ENCODE measurements around a stretch of chr13.

GRCh38 chr13:91154451-91155041 is 243.9 kb upstream of the GPC5 start:
- PRO-cap: bidirectional peak, plus-strand start at chr13:91154841, minus-strand start at chr13:91154768

DNA sequence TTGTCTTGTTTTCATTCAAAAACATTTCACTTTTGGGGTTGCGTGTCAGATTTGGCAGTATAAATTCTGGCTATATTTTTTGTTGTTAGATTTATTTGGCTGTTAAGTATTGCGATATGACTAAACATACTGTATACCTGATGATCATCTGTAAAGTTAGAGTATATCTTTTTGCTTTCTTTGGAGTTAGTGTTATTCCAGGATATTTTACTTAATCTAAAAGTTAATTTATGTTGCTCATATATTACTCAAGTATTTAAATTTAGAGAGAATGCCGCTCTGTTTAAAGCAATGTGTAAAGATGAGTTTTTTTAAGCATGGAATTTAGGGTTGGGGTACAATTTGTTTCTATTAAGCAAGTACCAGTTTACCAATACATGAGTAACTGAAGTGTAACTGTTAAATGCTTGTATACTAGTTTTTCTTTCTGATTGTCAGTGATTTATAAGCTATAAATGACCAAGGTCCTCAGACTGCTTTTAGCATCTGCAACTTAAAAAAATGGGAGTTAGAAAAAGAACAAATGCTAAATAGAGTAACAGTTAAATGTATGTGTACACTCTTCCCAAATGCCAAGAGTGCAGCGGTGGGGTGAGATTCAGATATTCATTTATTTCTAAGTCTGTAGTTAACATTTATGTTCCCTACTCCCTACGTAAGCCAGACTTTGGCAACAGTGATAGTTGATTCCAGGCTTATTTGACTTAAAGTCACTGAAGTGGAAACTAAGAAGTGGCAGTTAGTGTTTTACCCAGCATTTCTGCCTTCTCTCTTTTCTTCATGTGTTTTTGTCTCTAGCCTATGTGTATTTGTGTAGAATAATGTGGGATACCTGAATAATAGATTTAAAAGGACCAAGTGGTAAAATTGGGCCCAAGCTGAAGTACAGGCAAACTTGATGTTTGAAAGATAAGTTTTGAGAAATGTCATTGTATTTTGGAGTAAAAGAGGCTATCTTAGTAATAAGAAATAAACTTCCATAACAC is 46.6 kb upstream of the GPC5 start:
- PRO-cap: no peak

GRCh38 chr13:91372763-91373274 is 25.6 kb upstream of the GPC5 start:
- PRO-cap: no peak

DNA sequence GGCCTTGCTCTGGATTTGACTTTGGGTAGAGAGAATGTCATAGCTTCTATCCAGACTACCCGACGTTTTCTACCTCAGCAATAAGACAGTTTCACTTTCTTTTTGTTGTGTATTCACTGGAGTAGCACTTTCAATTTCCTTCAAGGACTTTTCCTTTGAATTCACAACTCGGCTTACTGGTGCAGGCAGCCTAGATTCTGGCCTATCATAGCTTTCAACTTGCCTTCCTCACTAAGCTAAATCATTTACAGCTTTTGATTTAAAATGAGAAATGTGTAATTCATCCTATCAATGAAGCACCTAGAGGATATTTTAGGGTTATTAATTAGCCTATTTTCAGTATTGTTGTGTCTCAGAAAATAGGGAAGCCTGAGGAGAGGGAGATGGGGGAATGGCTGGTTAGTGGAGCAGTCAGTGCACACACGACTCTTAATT is 420.3 kb upstream of the GPC6 start:
- PRO-cap: no peak

DNA sequence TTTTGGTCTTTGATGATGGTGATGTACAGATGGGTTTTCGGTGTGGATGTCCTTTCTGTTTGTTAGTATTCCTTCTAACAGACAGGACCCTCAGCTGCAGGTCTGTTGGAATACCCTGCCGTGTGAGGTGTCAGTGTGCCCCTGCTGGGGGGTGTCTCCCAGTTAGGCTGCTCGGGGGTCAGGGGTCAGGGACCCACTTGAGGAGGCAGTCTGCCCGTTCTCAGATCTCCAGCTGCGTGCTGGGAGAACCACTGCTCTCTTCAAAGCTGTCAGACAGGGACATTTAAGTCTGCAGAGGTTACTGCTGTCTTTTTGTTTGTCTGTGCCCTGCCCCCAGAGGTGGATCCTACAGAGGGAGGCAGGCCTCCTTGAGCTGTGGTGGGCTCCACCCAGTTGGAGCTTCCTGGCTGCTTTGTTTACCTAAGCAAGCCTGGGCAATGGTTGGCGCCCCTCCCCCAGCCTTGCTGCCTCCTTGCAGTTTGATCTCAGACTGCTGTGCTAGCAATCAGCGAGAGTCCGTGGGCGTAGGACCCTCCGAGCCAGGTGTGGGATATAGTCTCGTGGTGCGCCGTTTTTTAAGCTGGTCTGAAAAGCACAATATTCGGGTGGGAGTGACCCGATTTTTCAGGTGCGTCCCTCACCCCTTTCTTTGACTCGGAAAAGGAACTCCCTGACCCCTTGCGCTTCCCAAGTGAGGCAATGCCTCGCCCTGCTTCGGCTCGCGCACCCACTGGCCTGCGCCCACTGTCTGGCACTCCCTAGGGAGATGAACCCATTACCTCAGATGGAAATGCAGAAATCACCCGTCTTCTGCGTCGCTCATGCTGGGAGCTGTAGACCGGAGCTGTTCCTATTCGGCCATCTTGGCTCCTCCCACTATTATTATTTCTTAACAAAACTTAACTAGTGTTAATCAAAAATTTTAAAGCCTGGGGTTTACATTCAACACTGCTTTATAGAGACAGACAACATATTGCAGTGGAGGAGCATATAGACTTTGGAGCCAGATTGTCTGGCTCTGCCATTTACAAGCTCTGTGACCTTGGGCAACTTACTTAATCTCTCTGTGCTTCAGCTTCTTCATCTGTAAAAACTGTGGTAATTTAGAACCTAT is 269.4 kb downstream of the GPC6 start:
- PRO-cap: no peak

GRCh38 chr13:94343332-94343729 is 136.2 kb downstream of the DCT start:
- PRO-cap: no peak

- PRO-cap: bidirectional peak, plus-strand start at chr13:94548845, minus-strand start at chr13:94548593; bidirectional peak, plus-strand start at chr13:94549467, minus-strand start at chr13:94549391
Observed at GRCh38 chr13:94548806-94549684, 46.9 kb downstream of the TGDS start.

GRCh38 chr13:94594386-94594896 is 1.5 kb downstream of the TGDS start:
- PRO-cap: no peak

DNA sequence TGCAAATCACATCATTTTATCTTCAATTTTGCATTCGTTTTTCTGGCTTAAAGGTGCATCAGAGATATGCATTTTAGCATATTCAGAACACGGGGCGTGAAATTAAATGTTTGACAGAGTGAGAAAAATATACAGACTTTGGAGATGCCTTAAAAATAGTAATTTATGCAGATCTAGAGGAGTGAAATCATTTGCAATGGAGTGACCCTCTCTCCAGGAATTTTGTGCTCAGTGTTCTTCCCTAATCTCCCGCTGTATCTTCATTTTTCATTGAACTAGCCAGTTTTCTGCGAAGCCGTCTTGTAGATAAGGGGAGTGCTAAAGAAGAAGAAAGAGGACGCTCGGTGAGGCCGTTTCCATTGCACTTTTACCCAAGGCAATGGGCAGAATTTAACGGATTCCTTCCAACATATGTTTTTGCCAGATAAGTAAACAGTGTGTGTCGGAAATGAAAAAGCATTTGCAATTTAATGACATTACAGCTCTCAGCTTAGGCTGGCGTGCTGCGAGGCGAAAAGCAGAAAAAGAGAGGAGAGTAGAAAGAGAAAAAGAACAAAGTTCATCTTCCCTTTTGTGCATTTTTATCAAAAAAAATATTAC is 50.1 kb downstream of the SOX21 start:
- PRO-cap: no peak

GRCh38 chr13:94710348-94710855 is 1.9 kb downstream of the SOX21 start:
- PRO-cap: no peak

DNA sequence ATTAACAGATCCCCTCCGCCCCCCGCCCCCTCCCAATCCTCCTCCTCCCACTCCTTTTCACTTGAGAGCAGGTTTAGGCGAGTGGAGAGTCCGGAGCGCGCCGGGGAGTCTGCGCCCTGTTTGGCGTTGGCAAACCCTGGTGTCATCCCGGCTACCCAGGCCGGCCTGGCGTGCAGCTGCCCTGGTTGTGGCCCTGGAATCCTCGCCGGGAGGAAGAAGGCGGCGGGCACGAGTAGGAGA is 1.1 kb upstream of the SOX21 start:
- PRO-cap: no peak

- PRO-cap: no peak
Observed at GRCh38 chr13:95239753-95240269, 61.4 kb downstream of the ABCC4 start.

GRCh38 chr13:95403367-95404700 is 102.6 kb upstream of the ABCC4 start:
- PRO-cap: no peak

GRCh38 chr13:95478507-95479040 is 73.9 kb upstream of the CLDN10 start:
- PRO-cap: unidirectional peak, plus-strand start at chr13:95478778

- PRO-cap: bidirectional peak, plus-strand start at chr13:95676261, minus-strand start at chr13:95676200; bidirectional peak, plus-strand start at chr13:95676608, minus-strand start at chr13:95676583; bidirectional peak, plus-strand start at chr13:95677155, minus-strand start at chr13:95676907
Observed at GRCh38 chr13:95676017-95677079, 591 bp upstream of the DNAJC3 start.

DNA sequence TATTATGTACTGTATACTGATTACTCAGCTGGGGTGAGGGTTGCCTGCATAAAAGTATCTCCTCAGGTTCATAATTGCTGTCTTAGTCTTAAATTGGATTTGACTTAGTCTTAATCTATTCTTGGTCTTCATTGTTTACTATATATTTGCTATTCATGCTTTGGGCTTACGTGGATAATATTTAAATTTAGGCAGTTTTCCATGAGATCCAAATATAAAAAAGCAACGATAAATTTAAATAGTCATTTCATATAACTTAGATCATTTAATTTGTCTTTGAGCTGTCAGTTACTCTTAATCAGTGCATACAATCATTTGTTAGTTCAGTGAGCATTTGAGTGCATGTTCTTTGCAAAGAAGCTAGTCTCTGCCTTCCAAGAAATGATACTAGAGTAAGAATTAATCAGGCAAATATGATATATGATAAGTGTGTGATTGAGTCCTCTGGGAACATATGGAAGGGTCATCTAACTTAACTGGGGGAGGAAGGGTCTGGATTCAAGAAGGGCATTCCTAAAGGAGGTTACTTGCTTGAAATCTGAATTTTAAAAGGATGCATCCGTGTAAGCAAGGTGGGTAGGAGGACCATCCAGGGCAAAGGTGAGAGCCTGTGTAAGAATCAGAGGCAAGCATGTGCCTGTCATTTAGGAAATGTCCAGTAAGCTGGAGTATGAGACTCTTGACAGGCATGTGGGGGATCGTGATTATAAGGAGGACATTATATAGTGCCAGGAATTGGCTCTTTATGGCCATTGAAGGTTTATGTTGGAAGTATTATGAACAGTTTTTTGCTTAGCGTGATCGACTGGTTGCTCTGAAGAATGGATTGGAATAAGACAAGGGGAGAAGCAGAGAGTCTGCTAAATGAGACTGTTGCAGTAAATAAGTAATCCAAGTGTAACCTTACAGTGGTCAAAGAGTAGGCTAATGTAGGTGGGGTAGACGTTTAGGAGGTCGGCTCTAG is 70.2 kb downstream of the DNAJC3 start:
- PRO-cap: no peak

DNA sequence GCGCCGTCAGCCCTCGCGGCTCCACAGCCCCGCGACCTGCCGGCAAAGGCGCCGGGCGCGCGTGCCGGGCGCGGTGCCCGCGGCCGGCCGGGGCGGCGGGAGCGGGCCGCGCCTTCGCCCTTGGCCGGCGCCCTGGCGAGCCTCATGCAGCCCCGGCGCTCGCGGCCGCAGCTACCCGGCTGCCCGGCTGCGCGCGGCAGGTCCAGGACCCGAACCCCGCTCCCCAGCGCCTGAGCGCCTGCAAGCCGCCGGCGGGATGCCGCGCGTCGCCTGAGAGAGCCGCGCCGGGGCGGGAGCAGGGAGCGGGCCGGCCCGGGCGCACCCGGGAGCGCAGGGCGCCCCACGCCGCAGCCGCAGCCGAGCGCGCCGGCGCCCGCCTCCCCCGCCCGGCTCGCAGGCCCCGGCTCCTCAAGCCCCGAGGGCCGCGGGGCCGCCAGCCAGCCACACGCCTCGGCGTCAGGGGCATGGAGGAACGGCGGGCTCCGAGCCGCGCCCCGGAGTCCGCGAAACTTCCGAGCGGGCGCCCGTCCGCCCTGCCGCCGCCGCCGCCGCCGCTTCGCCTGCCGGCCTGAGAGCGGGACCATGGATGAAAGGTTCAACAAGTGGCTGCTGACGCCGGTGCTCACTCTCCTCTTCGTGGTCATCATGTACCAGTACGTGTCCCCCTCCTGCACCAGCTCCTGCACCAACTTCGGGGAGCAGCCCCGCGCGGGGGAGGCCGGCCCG is 537 bp downstream of the HS6ST3 start:
- PRO-cap: no peak

GRCh38 chr13:96091862-96092136 is 1.9 kb downstream of the HS6ST3 start:
- PRO-cap: no peak

DNA sequence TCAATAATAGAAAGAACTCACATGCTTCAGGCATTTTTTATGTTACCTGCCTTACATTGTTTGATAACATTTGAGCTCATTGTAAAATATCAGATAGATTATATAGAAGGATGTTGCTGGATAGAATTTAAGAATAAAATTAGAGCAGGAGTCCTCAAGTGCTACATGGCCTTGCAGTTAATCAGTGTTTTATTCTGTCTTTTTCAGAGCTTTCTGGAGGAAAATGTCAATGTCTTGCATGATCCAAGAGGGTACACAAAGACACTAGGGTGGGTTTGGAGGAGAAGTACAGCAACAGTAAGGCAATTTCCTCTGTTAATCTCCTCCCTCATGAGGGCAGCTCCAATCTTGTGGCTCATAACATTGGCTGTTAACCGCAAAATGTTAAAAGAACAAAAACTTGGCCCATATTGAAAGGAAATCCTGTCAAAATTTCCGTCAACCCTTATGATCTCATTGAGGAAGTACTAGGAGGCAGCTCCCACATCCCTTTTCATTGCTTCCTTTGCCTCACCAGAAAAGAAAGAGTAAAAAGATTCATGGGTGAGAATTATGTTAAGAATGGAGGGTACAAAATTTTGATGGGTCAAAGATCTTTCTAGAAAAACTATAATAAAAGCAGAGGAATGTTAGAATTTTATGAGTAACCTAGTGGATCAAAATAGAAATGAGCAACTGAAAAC is 11.7 kb downstream of the OXGR1 start:
- PRO-cap: no peak

- PRO-cap: no peak
Observed at GRCh38 chr13:97114815-97115419, 107.2 kb upstream of the MBNL2 start.